GM06990 (cell line): ENCODE measurements around the genes CEP85, DHDDS and TRNP1.

DNA sequence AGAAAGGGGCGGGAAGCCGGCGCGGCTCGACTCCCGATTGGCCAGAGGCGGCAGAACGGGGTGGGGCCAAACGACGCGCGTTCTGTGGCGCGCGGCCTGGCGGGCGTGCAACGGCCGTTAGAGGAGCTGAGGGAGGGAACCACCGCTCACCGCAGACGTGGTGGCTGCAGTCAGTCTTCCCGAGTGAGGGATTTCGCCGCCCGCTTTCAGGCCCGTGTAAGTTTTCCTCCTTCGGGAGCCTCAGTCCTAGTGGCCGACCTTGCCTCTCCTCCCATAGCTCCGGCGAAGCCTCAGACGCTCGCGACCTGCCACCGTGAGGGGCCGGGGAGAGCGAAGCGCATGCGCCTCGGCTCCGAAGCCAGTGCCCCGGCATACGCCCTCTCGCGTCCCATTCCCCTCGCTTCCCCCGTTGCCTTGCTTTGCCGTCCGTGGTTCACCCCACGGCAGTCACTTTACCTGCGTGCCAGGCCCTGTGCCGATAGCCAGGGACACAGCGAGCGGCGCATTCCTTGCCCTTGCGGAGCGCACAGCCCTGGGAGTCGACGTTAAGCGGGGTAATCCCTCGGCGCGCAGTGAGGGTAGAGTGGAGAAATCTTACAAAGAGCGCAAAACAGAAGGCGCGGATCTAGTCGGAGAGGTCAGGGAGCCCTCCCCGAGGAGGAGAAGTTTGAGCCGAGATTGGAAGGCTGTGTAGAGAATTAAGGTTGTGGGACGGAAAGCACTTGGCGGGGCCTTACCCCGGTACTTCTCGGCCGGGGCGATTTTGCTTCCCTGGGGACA is at the start of gene CEP85:
Gene CEP85 (plus strand): TSS at position 106 of the 780 bp plus-strand sequence.
- RRBS, result 3% methylated on average over 13 of the region's 75 CpGs

DNA sequence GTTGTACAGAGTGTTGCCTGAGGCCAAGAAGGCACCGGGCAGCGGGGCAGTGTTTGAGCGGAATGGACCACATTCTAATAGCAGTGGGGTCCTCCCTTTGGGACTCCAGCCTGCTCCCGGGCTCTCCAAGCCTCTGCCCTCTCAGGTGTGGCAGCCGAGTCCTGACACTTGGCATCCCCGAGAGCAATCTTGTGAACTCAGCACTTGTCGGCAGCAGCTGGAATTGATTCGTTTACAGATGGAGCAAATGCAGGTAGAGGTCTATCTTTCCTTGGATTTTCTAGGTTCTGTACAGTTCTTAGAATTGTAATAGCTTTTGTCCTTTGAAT is 21.6 kb downstream of the CEP85 start:
- RRBS, result 66% methylated on average over 4 of the region's 8 CpGs

- RRBS, result no CpG with 5 or more reads among the region's 14 CpGs
Measured at GRCh38 chr1:26351506-26352385, 2.2 kb downstream of the CRYBG2 start.

GRCh38 chr1:26431857-26432489 is at the start of gene DHDDS:
Gene DHDDS (plus strand): TSS chr1:26432321.
- RRBS, result no CpG with 5 or more reads among the region's 47 CpGs

DNA sequence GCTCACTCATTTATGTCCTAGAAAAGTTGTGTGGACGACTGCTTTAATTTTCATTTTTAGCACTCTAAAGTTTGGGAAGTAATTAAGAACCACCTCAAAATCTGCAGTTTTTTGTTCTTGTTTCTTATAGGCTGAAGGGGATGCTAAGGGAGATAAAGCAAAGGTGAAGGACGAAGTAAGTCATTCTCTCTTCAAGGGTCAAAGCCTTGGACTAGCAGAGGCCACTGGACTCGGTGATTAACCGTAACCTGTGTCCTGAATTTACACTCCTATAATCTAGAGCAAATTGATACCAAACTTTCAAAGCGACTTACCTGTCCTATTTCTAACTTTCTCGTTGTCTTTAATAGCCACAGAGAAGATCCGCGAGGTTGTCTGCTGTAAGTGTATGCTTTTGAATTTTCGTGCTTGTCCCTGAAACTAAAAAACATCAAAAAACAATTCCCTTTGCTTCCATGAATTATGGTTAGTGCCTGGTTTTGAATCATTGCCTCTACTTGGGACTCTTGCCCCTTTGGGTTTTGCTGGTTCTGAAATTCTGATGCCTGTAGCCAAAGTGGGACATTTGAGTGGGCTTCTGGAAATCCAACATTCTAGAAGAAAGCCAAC is 1.2 kb downstream of the HMGN2 start:
- RRBS, result no CpG with 5 or more reads among the region's 9 CpGs

DNA sequence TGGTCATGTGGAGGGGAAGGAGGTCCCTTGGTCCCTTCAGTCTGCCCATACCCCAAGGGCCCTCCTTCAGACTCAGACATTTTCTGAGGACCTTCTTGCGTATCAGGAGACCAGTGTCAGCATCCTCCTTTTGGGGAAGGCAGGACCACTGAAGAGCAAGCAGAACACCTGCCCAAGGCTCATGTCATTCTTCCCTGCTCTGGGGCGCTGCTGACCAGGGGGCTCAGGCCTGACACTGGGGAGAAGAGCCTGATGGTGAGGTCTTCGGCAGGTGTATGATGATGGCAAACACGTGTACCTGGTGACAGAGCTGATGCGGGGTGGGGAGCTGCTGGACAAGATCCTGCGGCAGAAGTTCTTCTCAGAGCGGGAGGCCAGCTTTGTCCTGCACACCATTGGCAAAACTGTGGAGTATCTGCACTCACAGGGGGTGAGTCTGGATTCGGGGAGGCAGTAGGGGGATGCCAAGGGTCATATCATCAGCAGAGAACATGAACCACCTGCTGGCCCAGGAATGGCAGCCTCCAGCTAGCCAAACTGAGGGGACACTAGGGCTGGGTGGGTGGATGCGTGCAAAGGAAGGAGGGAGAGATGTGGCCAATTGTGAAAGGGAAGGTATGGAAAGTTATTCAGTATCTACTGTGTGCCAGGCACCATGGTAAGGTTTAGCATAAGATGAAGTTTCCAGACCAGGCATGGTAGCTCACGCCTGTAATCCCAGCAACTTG is 31.8 kb downstream of the RPS6KA1 start:
- RRBS, result no CpG with 5 or more reads among the region's 10 CpGs

DNA sequence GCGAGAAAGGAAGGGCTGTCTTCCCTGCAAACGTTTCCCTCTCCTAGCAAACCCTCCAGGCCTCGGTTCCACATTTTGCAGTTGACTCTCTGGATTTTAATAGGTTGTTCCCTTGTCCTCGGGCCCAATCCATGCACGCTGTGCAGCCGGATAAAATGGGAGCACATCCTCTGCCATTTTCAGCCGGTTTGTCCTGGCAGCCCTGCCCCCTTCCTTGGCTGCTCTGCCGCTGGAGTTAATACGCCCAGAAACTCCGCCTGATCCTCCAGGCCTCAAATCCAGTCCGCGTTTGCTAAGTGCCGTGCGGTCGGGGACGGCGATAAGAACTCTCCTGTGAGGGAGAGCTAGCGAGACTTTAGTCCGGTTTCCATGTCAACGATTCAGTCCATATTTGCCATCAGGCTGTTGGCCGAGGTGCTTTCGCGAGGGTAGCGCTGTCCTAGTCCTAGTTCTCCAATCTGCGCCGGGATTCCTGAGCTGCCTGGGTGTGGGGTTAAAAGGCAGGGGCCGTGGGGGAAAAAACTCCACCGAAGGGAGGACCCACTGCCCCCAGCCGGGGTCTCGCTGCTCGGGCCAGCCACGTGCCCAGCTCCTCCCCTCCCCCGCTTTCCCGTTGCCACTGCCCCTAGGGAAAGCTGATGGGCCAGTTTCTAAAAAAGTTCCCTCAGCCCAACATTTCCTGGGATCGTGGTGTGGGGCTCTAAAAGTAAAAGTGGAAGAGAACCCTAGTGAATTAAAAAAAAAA is 2.8 kb upstream of the ARID1A start:
- RRBS, result 4% methylated on average over 7 of the region's 35 CpGs

DNA sequence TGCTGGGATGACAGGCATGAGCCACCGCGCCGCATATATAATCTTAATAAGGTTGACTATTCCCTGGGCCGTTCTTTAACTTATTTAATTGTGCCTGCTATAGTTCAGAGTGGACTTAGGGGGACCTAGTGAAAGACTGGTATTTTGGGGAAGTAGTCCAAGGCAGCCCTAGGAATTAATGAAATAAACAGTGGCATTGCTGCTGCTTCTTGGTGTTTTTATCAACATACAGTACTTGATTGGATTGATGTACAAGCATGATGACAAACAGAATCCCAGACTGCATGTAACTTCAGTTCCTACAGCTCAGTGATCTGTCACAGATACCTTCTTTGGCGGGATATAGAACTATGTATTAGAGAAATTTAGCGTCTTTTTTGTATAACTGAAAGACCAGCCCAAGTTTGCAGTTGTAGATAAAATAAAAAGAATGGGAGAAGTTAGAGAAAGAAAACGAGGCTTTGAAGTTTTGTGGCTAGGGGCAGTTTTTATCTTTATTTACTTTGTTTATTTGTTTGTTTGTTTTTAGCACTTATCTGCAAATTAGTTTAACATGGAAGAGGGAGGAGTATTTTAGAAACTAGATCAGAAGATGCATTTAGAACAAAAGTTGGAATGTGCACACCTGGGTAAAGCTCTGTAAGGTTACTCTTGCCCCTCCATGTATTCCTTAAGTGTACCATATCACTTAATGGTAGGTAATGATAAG is 19.0 kb downstream of the ARID1A start:
- RRBS, result no CpG with 5 or more reads among the region's 7 CpGs

DNA sequence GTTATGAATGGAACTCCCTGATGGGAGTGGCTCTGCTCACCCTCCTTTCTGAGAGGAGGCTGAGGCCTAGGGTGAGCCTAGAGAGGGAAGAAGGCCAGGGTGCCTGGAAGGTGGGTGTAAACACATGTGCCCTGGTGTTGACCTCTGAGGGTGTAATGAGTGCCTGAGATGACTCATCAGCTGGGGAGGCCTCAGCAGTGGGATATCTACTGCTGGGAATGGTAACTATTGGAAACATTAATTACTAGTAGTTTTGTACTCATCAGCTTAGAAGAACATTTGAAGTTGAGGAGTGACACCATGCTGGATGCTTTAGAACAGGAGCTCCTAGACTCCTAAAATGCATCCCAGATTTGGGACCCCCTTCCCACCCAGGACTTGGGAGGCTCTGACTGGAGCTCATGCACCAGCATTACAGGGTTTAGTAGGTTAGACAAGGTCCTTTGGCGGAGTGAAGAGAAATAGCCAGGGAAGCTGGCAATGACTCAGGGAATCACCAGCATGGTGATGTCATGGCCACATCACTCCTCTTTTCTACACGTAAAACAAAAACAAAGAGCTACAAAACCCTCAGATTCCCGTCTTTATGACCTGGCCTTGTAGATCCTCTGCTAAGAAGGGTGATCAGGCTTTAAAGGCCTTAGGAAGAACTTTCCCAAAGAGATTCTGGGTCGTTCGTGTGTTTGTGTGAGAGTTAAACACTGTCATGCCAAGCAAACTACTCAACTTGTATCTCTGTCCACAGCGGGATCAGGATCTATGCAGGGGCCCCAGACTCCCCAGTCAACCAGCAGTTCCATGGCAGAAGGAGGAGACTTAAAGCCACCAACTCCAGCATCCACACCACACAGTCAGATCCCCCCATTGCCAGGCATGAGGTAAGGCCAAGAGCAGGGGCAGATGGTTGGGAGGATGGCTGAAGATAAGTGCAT is 15.7 kb upstream of the PIGV start:
- RRBS, result no CpG with 5 or more reads among the region's 6 CpGs

GRCh38 chr1:26778326-26778801 is 9.4 kb upstream of the PIGV start:
- RRBS, result no CpG with 5 or more reads among the region's 2 CpGs

DNA sequence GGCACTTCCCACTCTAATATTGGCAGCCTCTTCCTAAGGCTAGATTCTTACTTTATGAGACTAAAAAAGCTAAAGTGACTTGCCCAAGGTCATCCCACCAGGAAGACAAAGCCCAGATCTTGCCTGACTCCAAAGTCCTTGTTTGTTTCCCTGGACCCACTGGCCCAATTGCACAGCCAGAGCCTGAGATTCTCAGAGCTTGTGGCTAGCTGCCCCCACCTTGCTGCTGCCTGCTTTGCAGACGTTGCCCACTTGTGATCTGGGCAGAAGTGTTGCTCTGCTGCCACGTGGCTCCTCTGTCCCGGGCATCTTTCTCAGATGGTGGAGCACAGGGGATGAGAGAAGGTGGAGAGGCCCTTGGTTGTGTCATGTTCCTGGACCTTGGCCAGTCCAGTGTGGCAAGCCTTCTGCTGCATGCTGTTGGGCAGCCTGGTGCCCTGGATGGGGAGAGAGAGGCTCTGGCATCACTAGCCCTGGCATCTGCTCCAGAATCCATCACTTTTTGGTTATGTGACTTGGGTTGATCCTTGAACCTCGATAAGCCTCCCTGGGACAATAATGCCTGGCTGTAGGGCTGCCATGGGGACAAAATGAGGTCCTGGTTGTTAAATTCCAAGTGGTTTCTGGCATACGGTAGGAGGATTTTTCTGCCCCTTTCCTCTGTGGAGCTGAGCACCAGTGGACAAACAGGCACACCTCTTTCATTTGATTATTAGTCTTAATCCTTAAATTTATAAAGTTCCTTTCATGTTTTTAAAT is 1.5 kb upstream of the NR0B2 start:
- RRBS, result no CpG with 5 or more reads among the region's 5 CpGs

DNA sequence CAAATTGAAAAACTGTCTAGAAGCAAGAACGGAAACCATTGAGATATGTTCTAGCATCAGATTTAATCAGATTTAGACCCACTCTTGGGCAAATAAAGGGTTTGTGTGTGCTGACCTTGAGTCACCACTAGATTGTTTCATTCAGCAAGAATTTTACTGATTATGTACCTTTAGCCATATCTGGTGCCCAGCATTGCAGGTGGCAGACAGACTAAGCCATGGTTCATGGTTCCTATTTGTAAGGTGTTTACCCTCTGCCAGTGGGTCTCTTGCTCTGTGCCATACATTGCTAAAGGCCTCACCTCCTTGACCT is 1.4 kb downstream of the NUDC start:
- RRBS, result no CpG with 5 or more reads among the region's 1 CpG

- RRBS, result 11% methylated on average over 18 of the region's 63 CpGs
Measured at GRCh38 chr1:26993188-26994028, at the start of gene TRNP1. Gene TRNP1 (plus strand): TSS chr1:26993692.

GRCh38 chr1:27000634-27001263 is 7.3 kb downstream of the TRNP1 start:
- RRBS, result no CpG with 5 or more reads among the region's 8 CpGs

DNA sequence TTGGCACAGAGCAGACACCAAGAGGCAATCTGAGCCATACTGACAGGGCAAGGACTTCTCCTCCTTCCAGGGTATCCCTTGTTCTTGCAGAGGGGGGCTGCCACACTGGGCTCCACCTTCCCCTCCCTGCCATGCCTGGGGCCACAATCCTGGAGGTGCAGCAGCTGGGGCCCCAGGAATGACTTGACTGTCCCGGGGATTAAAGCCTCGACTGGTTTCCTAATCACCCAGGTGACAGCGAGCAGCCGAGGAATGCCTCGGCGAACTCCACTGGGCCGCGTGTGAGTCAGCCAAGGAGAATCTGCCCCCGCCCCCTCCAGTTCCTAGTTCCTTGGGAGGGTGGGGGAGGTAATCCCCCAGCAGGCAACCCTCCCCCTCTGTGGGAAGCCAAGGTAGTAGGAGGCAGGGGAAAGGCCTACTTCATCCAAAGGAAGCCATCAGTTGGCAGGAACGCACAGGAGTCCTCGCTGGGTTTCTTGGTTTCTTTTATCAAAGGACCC is 1.7 kb downstream of the TENT5B start:
- RRBS, result no CpG with 5 or more reads among the region's 11 CpGs

- RRBS, result no CpG with 5 or more reads among the region's 13 CpGs
Measured at GRCh38 chr1:27109662-27110243, 45.2 kb downstream of the SLC9A1 start.

GRCh38 chr1:27122548-27123162 is 32.3 kb downstream of the SLC9A1 start:
- RRBS, result no CpG with 5 or more reads among the region's 4 CpGs

DNA sequence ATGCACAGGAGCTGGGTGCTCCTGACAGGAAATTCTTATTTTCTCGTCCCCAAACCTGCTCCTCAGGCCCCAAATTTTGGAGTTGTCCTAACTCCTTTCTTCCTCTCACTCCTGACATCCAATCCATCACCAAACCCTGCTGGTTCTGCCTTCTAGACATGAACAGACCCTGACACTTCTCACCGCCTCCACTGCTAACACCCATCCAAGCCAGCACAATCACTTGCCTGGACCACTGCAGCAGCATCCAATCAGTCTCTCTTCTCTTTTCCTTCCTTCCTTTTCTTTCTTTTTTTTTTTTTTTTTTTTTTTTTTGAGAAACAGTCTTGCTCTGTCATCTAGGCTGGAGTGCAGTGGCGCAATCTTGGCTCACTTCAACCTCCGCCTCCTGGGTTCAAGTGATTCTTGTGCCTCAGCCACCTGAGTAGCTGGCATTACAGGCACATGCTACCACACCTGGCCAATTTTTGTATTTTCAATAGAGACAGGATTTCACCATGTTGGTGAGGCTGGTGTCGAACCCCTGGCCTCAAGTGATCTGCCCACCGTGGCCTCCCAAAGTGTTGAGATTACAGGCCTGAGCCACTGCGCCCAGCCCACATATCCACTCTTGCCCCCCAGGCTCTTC is 29.9 kb downstream of the SLC9A1 start:
- RRBS, result no CpG with 5 or more reads among the region's 7 CpGs

DNA sequence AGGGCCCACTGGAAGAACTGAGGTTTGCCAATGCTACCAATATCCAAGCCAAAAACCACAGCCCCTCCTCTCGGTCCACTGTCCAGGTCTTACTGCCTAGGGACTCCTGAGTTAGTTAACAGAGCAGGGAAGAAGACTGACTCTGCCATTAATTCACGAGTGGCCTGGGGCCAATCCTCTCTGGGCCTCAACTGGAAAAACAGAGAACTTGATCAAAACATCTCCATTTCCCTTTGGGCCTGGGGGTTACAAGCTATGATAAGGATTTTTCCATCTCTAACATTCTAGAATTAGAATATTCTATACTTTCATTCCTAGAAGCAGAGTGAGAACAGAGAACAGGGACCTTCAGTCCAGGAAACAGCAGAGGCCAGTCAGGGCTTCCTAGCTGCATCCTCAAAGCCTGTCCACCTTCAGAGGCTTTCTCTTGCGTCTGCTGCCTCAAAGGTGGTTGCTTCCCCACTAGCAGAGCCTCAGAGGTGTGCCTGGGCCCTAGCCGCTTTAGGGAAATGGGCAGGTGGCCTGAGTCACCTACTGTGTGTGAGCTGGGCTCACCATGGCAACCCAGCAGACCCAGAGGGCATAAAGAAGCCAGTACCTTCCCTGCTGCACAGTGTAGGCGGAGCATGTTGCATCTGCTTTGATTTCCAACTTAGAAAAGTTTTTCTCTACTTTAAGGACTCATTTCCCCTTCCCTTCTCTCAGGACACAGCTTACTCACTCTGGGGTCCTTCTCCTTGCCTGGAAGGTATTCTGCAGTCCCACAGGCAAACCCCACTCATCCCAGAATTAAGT is 12.6 kb downstream of the SLC9A1 start:
- RRBS, result no CpG with 5 or more reads among the region's 5 CpGs